Skeletal muscle cell (primary cell): ENCODE measurements around the genes RPS26 and CNPY2.

GRCh38 chr12:55931860-55932988, 1.3 kb downstream of the DGKA start:
- RRBS: 3% methylated on average over 7 of the region's 60 CpGs

DNA sequence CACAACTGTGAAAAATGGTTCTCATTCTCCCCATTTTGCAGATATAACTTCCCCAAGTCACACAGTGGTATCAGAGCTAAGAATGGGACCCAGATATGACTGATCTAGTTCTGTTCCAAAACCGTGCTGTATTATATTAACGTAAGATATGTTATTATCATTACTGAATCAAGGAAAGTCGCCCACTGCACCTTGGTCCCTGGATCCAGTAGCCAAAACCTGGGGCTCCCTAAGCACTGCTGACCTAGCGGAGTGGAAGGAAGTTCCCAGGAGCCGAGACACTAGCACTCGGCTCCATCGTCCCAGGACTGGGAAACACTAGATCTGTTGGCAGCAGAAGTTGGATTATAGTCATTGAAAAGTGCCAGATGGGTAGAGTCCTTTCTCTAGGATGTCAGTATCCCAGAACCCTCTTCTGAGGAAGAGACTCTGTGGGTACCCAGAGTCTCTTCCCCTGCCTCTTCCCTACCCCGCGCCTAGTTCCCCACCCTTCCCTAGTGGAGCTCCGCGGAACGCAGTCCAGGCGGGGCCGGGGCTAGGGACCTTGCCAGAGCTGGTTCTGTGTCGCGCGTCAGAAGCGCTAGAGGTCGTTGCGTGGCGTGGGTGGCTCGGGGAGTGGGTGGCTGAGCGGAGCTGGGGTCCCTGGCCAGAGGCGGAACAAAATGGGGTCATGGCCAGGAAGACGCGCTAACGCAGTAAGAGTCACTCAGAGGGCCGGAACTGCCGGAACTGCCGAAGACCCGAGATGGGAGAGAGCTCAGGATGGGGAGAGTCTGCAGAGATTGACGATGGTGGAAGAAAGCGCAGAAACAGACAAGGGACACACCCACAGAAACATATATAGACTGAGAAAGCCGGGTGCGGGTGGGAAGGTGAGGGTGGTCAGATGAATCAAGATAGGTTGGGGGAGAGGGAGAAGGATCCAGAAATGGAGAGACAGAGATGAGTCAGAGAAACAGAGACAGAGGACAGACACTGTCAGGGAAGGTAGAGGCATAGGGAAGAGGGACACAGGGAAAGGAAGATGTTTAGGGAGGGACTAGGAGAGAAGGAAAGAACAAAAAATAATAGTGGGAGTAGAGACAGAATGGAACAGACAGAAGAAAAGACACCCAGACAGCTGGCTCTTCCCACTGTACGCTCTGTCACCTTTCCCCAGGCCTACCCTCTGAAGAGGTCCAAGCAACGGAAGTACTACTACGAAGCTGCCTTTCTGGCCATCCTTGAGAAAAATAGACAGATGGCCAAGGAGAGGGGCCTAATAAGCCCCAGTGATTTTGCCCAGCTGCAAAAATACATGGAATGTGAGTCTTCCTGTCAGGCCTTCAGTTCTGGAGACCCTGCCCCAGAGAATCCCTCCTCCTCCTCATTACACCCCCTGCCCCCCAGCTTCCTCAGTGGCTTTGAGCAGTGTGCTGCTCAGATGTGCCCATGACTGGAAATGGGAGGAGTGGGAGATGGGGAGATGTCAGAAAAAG, 4.8 kb downstream of the DGKA start:
- RRBS: no CpG with 5 or more reads among the region's 38 CpGs

GRCh38 chr12:55944089-55944595, 13.2 kb downstream of the DGKA start:
- RRBS: no CpG with 5 or more reads among the region's 4 CpGs

- RRBS: 1% methylated on average over 12 of the region's 63 CpGs
Measured at GRCh38 chr12:56041699-56042776, at the start of gene RPS26. Gene RPS26, plus strand, starts transcription at chr12:56041918.

DNA sequence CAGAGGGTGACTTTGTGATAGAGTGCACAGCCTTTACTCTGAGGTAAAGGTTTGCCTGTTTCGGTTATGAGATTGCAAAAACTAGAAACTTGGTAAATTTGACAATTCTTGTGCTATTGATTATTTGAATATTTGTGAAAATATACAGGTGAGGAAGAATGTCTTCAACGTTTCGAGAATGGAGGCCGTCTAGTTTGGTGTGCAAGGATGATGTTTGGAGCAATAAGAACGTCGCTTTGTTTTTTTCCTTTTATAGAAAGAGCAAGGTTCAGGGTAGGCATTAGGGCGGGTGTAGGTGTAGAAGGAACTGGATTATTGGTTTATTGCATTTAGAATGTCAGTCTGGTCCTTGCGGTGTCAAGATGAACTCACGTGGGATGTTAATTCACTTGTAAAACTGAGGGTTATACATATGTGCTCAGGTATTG, 1.1 kb downstream of the RPS26 start:
- RRBS: no CpG with 5 or more reads among the region's 9 CpGs

DNA sequence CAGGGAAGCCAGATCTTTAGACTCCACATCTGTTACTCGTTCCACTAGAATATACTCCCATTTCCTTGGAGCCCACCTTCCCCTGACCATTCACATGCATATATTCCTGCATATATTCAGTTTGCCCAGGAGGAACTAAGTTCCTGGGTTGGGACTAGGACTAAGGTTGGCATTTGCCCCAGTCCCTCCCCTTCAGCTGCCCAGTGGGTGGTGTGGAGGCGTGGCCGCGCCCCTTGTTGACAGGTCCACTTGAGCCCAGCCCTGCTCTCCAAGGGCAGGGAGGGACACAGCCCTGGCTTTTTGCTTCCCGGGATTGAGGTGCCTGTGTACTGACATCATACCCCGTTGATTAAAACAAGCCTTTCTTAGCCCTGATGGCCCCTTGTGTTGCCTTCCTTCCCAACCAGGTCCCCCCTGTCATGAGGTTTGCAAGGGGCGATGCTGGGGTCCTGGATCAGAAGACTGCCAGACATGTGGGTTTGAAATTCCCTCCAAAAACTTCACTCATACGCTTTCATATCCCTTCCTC, 7.3 kb downstream of the ERBB3 start:
- RRBS: no CpG with 5 or more reads among the region's 8 CpGs

DNA sequence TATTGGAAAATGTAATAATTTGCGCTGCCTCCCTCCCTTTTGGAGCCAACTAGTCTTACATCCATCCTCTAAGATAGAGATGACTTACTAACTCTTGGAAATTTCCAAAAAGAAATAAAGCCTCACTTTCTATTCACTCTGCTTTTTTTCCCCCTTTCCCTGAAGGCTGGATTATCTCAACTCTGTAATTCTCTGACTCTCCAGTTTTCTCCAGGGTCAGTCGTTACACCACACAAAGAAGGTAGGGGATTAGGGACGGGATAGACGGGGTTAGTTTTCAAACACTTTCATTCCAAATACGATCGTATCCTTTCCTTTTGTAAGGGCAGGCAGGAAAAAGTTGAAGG, 715 bp upstream of the ESYT1 start:
- RRBS: no CpG with 5 or more reads among the region's 6 CpGs

GRCh38 chr12:56158535-56159434, 626 bp downstream of the MYL6 start:
- RRBS: no CpG with 5 or more reads among the region's 13 CpGs

GRCh38 chr12:56168061-56168523, 9.9 kb downstream of the MYL6 start:
- RRBS: no CpG with 5 or more reads among the region's 7 CpGs

GRCh38 chr12:56178372-56179079, 10.8 kb downstream of the SMARCC2 start:
- RRBS: no CpG with 5 or more reads among the region's 11 CpGs

DNA sequence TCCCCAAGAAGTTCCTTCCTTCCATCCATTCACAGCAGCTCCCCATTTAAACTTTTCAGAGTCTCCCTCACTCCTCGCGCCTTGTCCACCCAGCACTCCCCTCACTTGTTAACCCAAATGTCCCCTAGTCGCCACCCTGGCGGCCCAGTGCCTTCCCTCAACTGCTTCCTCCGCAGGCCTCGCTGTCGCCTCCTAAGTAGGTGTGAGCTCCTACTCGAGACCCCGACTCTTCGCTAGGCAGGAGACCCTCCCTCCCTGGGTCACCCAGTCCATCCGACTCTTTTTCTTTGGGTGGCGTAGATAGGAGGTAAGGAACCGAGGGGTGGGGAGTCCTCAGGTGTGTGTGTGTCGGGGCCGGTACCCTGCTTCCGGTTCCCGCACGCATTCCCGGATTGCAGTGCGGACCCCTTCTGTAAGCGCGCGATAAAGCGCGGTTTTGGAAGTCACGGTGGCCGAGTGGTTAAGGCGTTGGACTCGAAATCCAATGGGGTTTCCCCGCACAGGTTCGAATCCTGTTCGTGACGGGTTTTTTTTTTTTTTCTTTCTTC, 713 bp upstream of the SMARCC2 start:
- RRBS: no CpG with 5 or more reads among the region's 33 CpGs

DNA sequence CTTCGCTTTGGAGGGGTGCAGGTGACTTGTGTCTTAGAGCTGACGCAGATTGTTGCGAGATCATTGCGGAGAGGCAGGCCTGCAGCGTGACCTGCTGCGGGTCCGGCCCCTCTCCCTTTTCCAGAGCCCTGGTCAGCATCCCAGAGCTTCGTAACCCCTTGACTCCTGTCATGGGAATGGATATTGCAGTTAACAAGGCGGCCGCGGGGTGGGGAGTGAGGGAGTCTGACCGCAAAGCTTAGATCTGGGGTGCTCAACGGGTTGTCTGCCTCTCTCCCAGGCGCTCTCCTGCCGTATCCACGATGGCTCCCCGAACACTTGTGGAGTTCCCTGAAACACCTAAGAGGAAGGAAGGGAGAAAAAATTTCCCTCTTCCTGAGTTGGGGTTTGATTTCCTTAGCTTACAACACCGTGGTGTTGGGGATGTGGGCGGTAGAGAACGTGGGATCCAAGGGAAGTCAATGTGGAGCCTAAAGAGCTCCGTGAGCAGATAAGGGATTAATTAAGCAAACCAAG, 515 bp upstream of the RNF41 start:
- RRBS: no CpG with 5 or more reads among the region's 21 CpGs

DNA sequence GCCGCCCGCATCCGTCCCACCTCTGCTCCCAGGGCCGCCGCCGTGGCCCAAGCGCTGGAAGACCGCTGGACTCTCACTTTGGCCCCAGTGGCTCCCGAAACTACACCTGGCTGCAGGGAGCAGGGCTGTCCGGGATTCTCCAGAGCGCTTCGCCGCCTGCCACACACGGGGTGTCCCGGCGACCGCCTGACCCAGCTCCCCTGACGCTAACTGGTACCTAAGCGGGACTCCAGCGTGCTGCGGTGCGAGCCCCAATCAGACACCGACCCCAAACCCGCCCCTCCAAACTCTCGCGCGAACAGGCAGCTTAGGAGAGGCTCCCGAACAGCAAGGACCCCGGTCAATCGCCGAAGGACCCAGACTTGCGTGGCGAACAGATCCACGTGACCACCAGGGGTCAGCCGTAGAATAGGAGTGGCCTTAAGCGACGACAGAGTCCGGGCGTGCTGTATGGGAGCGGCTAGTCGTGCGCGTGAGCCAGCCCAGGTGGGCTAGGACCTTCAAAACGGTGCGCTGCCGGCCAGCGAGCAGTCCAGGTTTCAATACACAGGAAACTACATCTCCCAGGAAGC, at the start of gene CNPY2:
CNPY2 (minus strand) TSS at position 188 of the 572 bp plus-strand sequence.
- RRBS: under 1% methylated on average over 21 of the region's 47 CpGs

- RRBS: 2% methylated on average over 10 of the region's 28 CpGs
Measured at GRCh38 chr12:56334080-56334882, 481 bp upstream of the PAN2 start.

- RRBS: no CpG with 5 or more reads among the region's 7 CpGs
Measured at GRCh38 chr12:56449710-56450237, 548 bp upstream of the TIMELESS start.

GRCh38 chr12:56565324-56566347, 44.0 kb downstream of the RBMS2 start:
- RRBS: no CpG with 5 or more reads among the region's 7 CpGs

GRCh38 chr12:56569527-56570573, 48.2 kb downstream of the RBMS2 start:
- RRBS: no CpG with 5 or more reads among the region's 5 CpGs

DNA sequence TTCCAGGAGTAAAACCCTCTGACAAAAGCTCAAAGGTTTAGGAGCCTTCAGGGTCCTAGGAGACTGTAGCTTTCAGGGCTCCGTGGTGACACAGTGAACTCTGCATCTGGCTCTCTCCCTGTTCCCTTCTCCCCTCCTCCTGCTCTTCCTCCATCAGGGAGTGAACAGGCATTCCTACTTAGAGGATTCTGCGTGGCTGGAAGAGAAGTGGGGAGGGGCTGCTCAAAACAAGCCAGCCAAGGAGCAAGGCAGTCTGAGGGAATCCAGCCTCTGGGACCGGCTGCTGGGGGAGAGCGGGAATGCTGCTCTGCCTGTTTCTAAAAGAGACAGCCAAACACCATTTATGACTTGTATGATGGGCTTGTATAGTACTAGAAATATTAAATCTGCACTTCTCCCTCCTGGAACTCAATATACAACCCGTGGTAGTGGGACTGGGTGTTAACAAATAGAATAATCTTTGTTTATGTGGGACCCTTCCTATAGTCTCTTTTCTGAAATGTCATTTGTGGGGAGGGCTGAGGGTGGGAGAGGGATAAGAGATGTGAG, 49.6 kb downstream of the RBMS2 start:
- RRBS: no CpG with 5 or more reads among the region's 5 CpGs

- RRBS: no CpG with 5 or more reads among the region's 4 CpGs
Measured at GRCh38 chr12:56606504-56607241, 23.5 kb downstream of the BAZ2A start.